CD14-positive monocyte (primary cell): ENCODE measurements around a stretch of chr10.

DNA sequence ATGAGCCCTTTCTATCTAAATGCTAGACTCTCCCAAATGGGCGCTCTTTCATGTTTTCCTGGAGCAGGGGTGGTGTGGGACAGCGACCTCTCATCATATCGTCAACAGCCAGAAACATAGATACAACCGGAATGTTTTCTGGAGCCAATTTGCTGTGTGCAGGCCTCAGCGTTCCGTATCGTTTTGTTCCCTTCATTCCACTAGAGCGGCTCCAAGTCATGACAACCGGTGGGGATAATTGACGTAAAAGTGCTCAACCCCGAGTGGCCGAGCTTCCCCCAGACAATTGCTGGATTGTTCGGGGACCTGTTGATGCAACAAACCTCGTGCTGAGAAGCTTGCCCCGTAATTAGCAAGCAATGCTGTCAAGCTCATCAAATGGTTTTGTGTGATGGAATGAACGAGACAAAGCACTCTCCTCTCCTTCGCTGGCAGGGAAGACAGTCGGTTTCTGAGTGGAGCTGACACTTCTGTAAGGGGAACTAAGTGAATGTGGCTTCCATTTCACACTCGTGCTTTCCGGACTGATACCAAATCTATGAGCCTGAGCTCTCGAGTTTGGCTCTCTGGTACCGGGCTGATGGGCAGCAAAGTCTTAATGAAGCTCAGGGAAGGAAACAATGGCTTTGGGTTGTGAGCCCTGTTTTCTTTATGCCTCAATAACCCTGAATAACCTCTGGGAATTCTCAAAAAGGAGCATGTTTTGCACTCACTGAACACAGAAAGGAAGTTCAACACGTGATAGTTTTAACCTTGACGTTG is 220.4 kb downstream of the BAMBI start:
- CAGE, long polyA plus RNA: no peak

- CAGE, long polyA plus RNA: no peak
These were observed 261.9 kb downstream of the BAMBI start for GRCh38 chr10:28939224-28939628.

- CAGE, long polyA plus RNA: no peak
These were observed 164.3 kb downstream of the LYZL1 start for GRCh38 chr10:29453118-29453647.

DNA sequence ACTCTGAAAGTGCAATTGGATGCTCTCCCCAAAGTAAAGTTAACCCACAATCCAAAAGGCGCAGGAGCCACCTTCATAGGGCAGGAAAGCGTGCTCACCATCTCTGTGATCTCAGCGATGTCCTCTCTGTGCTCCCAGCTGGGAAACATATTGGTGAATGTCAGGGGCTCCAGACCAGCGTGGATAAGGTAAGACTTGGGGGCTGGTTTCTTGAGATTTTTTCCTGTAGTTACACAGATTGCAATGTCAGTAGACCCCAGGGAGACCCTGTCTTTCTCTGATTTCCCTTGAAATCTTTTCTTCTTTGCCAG is 172.6 kb downstream of the SVIL start:
- CAGE, long polyA plus RNA: no peak

GRCh38 chr10:29479351-29480439 is 155.1 kb downstream of the SVIL start:
- CAGE, long polyA plus RNA: no peak

DNA sequence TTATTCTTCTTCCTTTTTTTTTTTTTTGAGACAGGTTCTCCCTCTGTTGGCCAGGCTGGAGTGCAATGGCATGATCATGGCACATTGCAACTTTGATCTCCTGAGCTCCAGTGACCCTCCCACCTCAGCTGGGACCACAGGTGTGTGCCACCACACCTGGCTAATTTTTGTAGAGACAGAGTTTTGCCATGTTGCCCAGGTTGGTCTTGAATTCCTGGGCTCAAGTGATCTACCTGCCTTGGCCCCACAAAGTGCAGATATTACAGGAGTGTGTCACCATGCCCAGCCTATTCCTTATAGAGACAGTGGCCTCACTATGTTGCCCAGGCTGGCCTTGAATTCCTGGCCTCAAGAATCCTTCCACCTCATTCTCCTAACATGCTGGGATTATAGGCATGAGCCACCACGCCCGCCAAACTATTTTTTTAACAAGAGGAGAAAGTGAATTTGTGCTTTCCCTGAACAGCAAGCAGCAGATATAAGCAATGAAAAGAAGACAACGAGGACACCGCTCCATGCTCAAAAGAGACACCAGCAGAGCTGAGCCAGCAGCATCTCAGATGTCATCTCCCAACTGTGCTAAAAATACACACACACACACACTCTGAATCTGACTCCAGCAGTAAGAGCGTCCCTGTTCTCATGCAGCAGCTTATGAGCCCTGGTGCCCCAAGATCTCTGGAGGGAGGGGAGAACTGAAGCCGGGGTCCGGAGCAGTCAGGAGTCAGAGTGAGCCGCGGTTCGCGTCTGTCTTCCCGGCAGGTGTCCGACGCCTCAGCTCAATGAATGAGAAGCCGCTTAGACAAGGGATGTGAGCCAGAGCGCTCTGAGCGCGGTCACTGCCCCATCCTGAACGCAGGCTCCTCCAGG is 49.5 kb downstream of the SVIL start:
- CAGE, long polyA plus RNA: no peak

DNA sequence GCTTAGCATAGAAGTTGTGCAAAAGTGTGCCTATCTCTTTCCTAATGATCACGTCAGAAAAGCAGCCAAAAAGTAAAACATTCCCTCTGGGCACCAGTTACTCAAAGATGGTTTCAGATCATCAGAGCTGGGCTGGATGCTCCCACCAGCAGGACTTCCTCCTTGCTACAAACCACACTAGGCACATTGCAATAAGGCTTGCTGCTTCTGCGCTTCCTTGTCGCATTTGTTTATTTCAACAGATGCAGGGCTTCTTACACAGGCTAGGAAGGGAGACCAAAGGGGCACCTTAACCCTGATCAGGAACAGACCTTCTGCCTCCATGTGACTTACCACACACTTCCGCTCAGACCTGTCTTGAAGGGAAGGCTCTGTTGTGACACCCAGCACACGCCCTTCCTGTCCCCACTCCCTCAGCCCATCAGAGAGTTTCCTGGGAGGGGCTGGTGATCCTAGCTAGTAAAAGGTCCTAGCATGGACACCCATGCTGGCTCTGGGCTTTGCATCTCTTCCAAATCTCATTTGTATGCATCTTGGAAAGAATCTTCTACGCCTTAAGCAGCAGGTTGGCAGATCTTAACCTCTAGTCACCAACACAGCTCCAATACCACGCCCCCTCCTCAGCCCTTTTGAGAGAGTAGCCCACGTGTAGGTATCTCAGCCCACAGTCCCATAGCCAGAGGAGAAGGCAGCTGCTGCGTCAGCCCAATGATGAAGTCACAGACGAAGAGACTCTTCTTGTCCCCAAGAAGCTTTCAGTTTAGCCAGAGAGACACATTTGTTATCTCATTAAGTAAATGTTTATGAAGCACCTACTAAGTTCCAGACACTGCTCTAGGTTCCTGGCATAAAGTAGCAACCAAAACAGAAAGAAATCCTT is 47.1 kb upstream of the SVIL start:
- CAGE, long polyA plus RNA: no peak

DNA sequence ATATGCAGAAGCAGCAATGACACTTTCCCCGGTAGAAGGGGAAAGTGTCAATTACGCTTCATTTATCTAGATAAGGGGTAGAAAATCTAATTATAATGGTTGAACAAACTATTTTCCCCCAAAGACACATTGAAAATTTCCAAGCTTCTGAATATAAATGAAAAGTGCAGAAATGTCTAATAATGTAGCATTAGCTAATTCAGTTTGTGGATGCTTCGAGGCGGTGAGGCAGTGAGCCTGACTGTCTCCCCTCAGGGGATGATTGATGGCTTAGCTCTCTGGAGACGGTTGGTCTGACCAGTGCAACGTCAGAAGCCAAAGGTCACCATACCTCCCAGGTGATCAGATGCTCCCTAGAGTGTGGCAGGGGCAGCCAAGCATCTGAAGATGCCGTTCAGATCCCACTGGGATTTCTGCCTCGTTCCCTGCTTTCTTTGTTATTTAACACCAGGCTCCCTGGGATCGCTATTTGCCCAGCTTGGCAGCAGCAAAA is 53.3 kb upstream of the SVIL start:
- CAGE, long polyA plus RNA: no peak

- CAGE, long polyA plus RNA: no peak
These were observed 57.4 kb upstream of the SVIL start for GRCh38 chr10:29692147-29692610.

- CAGE, long polyA plus RNA: no peak
These were observed 93.9 kb upstream of the SVIL start for GRCh38 chr10:29728579-29729143.

- CAGE, long polyA plus RNA: no peak
These were observed 149.6 kb upstream of the SVIL start for GRCh38 chr10:29784220-29784899.

- CAGE, long polyA plus RNA: no peak
These were observed 160.0 kb upstream of the SVIL start for GRCh38 chr10:29794811-29795154.

DNA sequence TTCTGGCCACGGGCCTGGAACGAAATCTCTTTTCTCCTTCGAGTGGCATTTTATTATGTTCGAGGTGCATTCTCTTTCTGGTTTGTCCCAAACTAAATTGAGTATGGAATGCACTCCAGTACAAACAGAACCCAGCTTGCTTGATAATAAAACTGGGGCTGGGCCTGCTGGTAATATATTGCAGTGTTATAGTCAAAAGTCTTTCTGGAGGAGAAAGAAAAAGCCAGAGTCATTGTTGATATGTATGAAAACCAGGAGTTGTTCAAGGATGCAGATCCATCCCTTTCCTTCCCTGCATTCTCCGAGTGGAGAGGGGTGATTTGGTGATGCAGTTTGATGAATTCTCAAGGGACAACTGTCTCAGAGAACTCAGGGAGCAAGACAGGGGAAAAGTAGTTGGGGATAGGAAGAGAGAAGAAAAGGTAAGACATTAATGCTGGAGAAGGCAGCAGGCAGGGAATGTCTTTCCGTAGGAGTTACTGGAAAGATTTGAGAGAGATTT is 160.6 kb upstream of the SVIL start:
- CAGE, long polyA plus RNA: no peak

- CAGE, long polyA plus RNA: no peak
These were observed 196.0 kb upstream of the SVIL start for GRCh38 chr10:29830835-29831142.

DNA sequence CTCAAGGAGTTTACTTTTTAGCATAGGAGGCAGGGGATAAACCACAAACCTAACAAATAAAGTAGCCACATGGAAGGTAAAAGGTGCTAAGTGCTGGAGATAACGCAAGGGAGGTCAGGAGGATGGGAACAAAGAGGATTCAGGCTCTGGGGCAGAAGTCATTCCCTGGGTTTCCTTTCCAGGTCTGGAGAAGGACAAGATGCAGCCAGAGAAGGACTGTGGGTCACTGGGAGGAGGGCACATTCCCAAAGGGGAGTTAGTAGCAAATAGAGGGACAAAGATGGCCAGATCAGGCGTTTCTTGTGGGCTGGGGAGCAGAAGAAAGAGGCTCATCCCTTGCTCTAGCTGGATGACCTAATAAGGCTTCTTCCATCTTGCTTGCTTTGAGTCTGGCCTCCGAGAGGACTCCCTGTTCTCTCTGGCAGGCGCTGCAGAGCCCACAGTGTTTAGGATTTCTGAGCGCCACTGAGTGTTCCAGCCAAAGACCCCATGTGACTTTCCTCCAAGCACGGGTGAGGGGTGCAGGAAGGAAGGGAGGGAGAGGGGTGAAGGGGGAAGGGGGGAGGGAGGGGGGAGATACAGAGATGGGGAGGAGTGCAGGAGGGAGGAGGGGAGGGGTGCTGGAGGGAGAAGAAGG is 203.7 kb upstream of the SVIL start:
- CAGE, long polyA plus RNA: no peak

- CAGE, long polyA plus RNA: no peak
These were observed 163.8 kb downstream of the JCAD start for GRCh38 chr10:29895454-29896050.

GRCh38 chr10:29993089-29993938 is 66.1 kb downstream of the JCAD start:
- CAGE, long polyA plus RNA: no peak

GRCh38 chr10:30000232-30000676 is 59.1 kb downstream of the JCAD start:
- CAGE, long polyA plus RNA: no peak

DNA sequence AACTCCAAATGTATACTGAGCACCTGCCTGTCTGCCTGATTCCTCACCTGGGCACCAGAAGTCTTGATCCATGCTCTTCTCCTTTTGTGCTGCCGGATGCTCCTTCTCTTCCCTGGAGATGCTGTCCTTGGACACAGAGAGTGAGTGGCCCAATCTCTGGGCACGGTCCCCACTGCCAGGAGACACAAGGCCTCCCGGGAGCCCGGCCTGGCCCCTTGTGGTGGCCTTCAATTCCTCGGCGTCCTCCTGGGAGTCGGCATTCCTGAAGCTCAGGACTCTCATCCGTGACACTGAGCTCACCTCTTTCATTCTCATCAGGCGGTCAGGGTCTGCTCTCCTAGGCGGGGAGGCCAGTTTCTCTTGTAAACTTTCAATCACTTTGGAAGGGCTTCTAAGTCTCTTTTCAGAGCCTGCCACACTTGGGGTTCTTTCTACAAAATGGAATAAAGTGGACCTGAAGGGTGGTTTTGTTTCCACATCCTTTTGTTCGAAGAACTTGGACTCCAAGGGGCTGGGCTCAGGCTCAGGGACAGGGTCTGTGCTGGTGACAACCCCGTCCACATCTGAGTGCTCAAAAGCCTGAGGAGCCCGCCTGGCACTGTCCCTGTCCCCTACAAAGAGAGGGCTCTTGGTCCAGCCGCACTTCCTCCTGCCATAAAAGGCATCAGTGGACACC is 33.2 kb downstream of the JCAD start:
- CAGE, long polyA plus RNA: no peak

DNA sequence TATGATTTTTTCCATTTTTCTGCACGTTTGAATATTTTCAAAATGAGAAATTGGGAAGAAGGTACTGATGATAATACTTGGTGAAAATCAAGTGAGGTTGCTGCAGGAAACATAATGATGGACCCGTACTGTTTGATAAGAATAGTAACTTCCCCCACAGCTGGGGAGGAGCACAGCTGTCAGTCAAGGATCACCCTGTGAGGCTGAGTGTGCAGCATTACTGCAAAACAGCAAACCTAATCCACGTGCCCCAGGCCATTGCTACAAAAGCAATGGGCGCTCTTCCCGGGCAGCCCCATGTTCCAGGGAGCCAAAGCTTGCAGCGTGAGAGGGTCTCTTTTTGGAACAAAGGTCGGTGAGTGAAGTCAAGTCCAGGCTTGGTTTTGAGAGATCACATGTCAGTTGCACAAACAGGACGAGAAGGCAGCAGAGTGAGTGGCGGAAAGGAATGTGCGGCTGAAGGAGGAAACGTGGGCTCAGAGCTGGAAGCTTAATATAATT is 129.2 kb downstream of the MTPAP start:
- CAGE, long polyA plus RNA: no peak